Epithelial cell of prostate (primary cell): ENCODE data around the genes EGLN1 and DISC1.

GRCh38 chr1:230866139-230867014, 1.9 kb downstream of the C1orf198 start:
- RRBS, result no CpG with 5 or more reads among the region's 9 CpGs

DNA sequence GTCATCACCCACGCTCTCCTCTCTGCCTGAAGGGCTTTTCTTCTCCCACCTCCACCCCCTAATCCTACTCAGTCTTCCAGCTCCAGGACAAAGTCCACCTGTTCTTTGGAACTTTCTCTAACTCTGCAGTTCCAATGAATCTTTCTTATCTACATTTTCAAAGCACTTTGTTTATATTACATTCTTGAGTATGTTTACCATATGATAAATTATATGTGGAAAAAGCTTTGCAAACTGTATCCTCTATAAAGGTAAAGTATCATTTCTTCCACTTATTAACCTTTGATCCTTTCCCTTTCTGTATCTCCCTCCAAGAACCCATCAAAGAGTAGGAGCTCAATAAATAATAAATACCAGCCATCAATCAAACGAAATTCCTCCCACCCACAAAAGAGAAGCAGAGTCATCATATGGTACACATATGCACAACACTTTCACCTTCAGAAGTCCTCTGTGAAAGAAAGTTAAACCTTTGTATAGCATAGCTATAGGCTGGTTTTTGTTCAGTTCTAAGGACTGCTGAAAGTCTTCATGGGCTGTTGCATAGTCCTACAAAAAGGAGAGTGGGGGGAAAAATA, 39.6 kb downstream of the TTC13 start:
- RRBS, result no CpG with 5 or more reads among the region's 2 CpGs

- RRBS, result 7% methylated on average over 5 of the region's 27 CpGs
Observed at GRCh38 chr1:231161074-231161461, 790 bp upstream of the TRIM67 start.

- RRBS, result no CpG with 5 or more reads among the region's 10 CpGs
Observed at GRCh38 chr1:231232758-231233437, 8.1 kb downstream of the C1orf131 start.

DNA sequence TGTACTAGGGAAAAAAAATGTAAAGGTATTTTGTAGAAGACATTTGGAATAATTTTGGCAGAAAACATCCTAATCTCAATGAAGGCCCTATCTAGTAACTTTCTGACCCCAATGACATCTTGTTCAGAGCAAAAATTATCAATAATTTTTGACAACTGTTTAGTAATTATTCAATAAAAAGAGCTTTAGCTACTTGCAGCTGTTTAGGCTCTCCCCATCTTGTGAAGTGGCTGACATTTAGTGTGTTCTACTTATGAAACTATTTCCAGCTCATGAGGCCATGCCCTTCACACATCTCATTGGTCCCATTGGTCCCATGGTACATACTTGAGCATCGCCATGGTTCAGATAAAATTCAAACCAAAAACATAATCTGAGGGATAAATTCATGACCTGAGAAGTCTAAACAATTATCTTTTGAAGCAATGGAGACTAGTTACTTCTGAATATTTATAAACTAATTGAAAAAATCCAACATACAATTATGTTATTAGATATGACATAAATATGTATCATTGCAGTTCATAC, 24.2 kb downstream of the SPRTN start:
- RRBS, result no CpG with 5 or more reads among the region's 1 CpG

DNA sequence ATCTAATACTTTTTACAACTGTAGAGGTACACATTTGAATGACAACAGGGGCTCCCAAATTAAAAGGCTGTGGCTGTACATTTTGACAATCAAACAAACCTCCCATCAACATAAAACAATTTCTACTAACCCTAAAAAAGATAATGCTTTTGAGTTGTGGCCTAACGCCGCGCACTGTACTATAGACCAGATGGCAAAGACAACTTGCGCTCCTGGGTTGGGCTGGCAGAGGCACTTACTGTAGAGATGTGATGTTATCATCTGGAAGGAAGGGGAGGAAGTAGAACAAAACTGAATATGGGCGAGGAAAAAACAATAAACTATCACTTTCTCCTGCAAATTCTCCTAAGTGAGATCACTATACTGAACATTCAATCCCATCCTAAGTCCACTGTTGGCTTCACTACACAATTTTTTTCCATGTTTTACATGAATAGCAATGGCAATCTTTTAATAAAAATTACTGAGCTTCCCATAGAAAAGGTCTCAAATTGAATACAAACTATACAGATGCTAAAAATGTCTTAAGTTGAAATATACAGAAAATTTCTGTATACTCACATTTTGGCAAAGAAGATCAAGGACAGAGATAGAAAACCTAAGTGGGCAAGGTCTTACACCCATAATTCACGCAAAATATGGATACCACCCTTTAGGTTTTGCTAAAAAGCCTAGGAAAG, 26.2 kb downstream of the SPRTN start:
- RRBS, result no CpG with 5 or more reads among the region's 6 CpGs

- RRBS, result 2% methylated on average over 33 of the region's 96 CpGs
Observed at GRCh38 chr1:231422103-231423223, at the start of gene EGLN1. Gene EGLN1, minus strand, starts transcription at chr1:231422287.

DNA sequence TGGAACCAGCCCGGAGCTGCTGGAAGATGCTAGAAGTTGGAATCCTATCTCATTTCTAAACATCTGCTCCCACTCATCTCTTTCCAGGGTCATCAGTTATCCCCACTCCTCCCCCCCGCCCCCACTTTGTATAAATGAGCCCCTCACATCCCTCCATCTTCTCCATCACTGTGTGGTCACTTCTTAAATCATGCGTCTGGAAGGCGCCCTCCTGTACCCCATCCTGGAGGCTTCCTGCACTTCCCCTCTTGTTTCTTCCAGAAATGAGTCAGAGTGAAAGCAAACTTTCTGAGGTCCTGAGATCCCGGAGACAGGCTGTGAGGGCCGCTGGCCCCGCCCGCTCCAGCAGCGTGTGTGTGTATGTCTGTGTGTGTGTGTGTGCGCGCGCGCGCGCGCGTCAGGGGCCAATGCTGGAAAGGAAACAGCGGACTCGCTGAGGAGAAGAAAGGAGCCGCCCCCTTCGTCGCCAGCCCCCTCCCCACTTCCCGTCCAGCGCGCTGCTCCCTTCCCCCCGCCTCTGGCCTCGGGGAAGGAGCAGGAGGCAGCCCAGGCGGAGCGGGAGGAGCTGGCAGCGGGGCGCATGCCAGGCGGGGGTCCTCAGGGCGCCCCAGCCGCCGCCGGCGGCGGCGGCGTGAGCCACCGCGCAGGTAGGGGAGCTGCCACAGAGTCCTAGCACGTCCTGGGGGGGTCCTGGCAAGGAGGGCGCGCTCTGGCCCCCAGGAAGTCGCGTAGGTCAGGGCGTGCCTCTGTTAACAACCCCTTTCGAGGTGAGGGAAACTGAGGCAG, at the start of gene DISC1:
Gene DISC1, plus strand, starts transcription at position 503 of the 786 bp plus-strand sequence.
- RRBS, result no CpG with 5 or more reads among the region's 49 CpGs

- RRBS, result no CpG with 5 or more reads among the region's 4 CpGs
Observed at GRCh38 chr1:231919439-231919638, 292.7 kb downstream of the DISC1 start.

DNA sequence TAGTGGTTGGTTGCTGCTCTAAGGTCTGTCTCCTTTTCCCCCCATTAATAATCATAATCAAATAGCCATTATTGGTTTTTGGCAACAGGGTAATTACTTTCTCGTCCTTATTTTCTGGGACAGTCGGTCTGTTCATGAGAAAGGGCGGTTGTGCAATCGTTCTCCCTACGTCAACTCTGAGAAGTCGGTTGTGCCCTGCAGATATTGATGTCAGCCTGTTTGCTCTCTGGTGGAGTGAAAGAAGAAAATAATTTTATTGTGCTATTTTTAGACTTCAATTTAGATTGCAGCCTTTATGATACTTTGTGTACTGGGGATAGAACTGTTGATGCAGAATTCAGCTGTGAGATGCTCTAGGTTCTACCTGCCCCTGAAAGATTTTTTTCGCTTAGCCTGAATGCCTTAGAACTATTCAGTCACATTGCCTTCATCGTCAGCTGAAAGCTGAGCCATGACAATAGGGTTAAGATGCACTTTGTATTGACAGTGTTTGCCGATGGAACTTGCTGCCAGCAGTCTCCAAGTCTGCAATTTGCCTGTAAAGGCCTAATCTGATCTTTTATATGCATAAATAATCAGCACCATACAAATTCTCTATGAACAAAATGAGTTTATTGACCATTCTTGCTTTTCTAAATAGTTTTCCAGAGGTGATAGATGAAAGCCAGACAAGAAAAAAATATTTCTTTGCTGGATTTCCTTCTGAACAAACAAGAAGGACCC, 360.5 kb downstream of the DISC1 start:
- RRBS, result no CpG with 5 or more reads among the region's 9 CpGs

GRCh38 chr1:232610668-232611248, 19.2 kb downstream of the SIPA1L2 start:
- RRBS, result no CpG with 5 or more reads among the region's 6 CpGs

- RRBS, result no CpG with 5 or more reads among the region's 7 CpGs
Observed at GRCh38 chr1:232690311-232690644, 60.3 kb upstream of the SIPA1L2 start.

GRCh38 chr1:232950952-232951228, 479 bp downstream of the NTPCR start:
- RRBS, result no CpG with 5 or more reads among the region's 9 CpGs

DNA sequence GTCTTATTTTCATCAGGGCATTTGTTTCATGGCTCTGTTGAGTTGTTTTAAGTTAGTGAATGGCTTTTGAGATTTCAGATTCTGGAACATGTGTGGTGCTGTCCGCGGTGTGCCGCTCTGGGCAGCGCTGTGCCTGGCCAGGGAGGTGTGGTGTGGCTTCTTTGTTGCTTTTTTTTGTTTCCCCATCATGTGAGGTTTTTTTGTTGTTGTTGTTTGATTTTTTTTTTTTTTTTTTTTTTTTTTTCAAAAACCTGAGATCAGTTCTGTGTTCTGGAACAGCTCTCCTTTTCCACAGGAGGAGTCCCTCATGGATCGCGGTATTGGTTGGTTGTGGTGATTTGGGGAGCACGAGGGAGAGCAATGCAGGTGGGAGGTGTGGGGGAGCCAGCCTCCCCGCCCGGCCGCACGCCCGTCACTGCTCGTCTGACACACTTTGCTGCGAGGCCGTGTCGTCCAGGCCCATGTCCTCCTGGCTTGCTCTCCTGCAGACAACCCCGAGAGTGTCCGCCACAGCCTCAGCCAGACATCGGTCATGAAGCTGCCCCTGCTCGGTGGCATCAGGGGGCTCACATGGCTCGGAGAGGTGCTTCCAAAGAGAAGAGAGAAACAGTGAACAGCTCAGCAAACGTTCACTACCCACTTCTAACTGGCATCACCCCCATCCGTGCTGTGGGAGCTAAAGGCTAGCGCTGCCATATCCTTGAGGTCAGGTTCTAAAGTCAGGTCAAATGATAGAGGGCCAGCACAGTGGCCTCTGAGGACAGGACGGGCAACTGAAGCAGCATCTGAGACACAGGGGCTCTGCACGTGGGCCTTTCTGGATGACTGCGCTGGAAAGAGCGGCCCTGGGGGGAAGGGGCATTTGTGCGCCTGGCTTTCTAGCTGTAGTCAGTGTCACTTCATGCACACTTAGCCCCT, 33.7 kb downstream of the NTPCR start:
- RRBS, result no CpG with 5 or more reads among the region's 29 CpGs

DNA sequence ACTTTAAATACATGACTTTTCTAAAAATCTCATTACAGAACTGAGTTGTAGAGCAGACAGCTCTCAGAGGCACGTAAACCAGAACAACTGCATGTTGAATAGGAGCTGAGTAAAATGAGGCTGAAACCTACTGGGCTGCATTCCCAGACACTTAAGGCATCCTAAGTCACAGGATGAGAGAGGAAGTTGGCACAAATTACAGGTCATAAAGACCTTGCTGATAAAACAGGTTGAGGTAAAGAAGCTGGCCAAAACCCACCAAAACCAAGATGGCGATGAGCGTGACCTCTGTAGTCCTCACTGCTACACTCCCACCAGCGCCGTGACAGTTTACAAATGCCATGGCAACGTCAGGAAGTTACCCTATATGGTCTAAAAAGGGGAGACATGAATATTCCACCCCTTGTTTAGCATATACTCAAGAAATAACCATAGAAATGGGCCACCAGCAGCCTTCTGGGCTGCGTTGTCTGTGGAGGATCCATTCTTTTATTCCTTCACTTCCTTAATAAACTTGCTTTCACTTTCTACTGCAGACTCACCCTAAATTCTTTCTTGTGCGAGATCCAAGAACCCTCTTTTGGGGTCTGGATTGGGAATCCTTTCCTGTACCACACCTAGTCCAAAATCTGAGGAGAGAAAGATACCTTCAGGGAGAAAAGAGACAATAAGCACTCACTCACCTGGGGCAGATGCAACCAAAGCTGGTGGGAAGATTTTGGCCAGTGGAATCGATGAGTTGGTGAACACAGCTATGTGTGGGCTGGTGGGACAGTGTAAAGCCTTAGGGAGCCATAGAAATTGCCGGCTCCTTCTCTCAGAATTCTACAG, 157.5 kb downstream of the NTPCR start:
- RRBS, result no CpG with 5 or more reads among the region's 10 CpGs

- RRBS, result no CpG with 5 or more reads among the region's 2 CpGs
Observed at GRCh38 chr1:233242888-233243168, 52.7 kb downstream of the PCNX2 start.

DNA sequence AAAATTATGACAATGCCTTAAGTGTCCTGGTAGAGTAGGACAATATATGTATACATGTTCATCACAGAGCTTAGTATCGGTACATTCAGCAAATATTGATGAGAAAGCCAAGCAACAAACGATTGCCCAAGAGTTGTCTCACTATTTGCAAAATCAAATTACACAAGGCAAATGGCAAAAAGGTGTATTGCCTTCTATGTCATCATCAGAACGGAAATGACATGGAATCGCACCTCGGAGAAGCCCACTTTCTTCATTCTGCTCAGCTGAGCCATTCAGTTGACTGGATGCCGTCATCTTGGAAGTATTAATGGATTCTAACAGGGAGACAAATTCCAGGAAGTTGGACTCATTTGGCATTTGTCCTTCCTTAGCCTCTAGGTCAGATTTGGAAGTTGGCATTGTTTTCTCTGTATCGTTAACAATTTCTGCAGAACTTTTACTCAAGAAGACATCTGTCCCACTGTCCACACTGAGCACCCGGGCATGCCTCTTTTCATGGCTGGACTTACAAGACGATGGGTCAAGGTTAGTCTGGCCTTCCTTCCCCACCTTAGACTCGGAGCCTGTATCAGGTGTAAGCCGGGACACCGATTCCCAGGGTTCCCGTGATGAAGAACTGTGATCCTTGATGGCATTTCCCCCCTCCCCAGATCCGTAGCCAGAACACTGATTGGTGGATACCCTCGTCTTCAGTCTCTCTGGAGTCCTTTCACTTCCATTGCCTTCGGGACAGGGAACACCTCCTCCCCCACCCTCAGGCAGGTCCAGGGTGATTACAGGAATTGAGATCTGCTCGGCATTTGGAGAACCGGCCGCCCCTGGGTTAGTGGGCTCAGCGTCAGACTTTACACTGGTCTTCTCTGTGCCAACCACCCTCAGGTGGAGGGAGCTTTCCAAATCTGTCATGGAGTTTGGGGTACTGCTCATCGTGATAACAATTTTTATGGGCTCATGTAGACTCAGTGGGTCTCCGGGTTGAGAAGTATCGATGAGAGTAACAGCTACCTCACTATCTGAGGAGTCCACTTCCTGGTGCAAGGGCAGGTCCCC, 37.4 kb downstream of the PCNX2 start:
- RRBS, result 100% methylated on average over 3 of the region's 23 CpGs

GRCh38 chr1:233343279-233343651, 15.7 kb downstream of the MAP3K21 start:
- RRBS, result no CpG with 5 or more reads among the region's 1 CpG

- RRBS, result no CpG with 5 or more reads among the region's 3 CpGs
Observed at GRCh38 chr1:233369482-233370104, 42.1 kb downstream of the MAP3K21 start.

GRCh38 chr1:233543437-233544140, 70.3 kb upstream of the KCNK1 start:
- RRBS, result no CpG with 5 or more reads among the region's 7 CpGs